Bronchus (tissue), 1 donor: ENCODE data around the gene BDKRB2.

GRCh38 chr14:95547437-95548313 lies 12.8 kb downstream of the GLRX5 start:
- PRO-cap = no peak

DNA sequence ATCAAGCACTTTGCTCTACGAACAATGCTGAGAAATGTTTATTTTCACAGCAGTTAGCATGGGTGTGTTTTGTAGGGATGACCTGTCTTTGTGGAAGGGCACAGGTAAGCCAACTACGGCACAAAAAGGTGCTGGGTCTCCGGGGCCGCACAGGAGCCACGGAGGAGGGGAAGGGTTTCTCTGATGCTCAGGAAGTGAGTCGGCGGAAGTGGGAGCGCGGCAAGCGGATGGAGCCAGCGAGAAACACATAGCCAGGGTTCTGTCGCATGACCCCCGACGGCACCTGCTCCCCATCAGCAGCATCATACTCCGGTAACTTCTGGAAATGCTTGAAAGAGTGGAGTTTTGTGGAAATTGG lies 65.5 kb upstream of the TCL1B start:
- PRO-cap = no peak

DNA sequence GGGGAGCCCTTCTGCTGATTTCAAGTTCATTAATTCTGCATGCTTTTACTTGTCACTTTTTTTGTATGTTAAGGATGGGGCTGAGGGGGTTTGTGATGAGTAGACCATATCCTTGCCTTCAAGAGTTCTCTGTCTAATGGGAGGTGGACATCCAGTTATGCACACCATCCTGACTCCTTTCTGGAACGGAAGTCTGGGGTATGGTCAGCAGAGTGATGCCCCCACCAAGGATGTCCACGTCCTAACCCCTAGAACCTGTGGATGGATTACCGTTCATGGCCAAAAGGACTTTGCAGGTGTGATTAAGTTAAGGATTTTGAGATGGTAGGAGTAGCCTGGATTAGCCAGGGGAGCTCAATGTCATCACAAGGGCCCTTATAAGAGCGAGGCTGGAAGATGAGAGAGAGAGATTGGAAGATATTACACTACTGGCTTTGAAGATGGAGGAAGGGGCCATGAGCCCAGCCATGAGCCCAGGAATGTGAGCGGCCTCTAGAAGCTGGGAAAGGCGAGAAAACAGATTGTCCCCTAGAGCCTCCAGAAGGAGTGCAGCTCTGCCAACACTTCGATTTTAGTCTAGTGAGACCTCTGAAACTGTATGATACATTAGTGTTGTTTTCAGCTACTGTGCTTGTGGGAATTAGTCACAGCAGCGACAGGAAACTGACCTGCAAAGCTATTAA lies 44.1 kb downstream of the C14orf132 start:
- PRO-cap = bidirectional peak, plus-strand start outside the sequence, minus-strand start at position 578 of the sequence

GRCh38 chr14:96189313-96189941 lies 15.2 kb upstream of the BDKRB2 start:
- PRO-cap = bidirectional peak, plus-strand start at chr14:96189705, minus-strand start at chr14:96189442

DNA sequence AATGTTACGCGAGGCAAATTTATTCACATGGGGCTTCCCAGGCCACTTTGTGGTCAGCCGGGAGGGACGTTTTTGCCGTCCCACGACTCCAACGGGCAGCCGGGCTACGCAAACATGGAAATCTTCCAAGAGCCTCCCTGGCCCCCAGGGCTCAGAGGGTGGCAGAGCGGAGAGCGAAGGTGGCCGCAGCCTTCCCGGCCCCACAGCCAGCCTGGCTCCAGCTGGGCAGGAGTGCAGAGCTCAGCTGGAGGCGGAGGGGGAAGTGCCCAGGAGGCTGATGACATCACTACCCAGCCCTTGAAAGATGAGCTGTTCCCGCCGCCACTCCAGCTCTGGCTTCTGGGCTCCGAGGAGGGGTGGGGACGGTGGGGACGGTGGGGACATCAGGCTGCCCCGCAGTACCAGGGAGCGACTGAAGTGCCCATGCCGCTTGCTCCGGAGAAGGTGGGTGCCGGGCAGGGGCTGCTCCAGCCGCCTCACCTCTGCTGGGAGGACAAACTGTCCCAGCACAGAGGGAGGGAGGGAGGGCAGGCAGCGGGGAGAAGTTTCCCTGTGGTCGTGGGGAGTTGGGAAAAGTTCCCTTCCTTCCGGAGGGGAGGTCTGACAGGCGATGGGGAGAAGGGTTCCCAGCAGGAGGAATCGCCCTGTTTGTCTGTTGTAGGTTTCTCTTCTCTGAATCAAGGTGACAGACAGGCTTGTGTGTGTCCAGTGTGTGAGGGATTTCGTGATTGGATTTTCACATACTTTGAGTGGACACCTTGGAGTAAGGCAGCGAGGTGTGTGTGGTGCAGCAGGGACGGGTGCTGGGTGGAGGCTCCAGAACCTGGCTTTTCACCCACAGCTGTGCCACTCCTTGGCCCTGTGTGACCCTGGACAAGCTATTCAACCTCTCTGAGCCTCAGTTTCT lies at the start of gene BDKRB2:
Gene BDKRB2 (plus strand): TSS at position 324 of the 907 bp plus-strand sequence.
- PRO-cap = bidirectional peak, plus-strand start at position 154 of the sequence, minus-strand start outside the sequence; bidirectional peak, plus-strand start at position 398 of the sequence, minus-strand start at position 213 of the sequence

DNA sequence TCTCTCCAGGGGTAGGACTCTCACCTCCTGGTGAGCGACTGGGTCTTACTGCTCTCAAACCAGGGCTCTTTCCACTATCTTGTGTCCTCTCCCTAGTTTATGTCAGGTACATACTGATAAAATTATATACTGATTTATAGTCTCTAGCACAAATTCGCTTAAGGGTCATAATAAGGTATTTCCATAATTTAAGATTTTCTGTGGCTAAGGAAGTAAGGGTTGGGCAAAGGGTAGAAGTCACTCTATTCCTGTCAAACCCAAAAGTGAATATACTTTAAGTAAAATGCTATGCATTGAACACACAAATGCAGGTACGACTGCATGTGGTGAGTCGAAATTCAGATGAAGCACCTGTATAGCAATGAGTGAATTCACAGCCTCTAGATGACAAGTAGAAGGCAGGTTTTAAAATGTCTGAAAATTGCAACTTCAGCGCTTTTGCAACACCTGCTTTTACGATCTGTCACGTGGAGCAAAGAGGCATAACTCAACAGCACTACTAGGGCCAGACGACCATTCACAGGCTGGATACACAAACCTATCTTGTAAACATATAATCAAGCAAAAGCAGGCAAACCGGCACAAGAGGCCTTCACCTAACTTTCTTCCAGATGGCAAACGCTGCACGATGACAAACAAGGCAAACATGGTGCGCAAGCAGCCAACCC lies 1.3 kb downstream of the ATG2B start:
- PRO-cap = unidirectional peak, plus-strand start at position 493 of the sequence

DNA sequence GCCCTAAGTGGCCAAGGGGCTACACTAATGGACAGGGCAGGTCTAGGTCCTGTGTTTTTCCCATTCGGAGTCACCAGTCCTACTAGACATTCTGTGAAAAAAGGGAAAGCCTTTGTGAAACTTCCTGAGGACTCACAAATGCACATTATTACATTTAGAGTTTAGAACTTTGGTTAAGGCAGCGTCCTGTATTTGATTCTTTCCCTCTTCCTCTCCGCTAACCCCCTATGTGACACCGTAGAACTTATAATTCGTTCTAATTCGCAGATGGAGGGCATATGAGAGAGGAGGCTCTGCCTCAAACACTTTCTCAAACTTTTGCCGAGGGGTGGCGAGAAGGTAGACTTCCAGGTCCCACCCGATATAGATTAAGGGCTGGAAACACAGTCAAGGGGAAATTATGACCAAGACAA lies 1.0 kb upstream of the PAPOLA start:
- PRO-cap = no peak

DNA sequence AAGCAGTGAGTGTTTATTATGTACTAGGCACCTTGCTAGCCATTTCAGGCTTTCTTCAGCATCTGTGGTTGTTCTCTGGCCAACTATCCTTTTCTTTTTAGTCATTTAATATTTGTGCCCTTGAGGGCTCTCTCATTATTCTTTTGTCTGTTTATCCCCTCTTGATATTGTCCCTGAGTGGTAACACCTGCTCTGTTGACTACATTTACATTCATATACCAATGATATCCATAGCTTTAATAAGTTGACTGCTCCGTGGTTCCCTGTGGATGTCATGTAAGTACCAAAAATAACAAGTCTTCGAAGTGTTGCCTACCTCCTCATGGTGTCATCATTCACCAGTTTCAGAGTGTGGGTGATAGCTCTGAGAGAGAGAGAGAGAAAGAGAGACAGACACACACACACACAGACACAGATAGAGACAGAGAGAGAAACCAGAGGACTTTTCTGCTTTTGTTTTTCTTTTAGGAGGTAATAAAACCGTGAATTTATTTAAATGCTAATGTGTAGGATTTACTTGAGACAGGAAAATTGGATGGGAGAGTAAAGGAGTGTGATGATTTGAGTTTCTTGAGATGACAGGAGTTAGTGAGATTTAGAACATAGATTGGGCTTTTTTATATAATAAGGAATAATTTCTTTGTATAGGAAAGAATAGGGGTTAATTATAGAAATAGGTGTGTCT lies 52.2 kb downstream of the PAPOLA start:
- PRO-cap = no peak

DNA sequence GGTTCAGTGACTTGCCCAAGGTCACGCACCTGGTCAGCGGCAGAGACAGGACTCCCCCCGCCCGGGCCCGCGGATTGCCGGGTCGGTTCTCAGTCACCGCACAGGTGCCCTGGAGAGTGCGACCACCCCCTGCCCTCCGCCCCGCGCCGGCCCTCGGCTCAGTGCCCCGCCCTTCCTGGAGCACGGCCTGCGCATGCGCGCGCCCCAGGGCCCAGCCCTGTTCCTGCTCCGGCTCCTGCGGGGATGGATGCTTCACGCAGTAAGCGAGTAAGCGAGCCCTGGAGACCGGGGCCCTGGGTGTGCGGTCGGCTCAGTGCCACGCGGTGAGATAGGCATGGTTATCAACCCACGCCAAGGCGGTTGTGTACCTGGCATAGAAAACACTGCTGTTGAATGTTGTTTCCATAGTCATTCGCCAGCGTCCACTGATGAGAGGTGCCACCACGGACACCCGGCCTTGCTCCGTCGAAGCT lies 90.4 kb downstream of the PAPOLA start:
- PRO-cap = no peak

DNA sequence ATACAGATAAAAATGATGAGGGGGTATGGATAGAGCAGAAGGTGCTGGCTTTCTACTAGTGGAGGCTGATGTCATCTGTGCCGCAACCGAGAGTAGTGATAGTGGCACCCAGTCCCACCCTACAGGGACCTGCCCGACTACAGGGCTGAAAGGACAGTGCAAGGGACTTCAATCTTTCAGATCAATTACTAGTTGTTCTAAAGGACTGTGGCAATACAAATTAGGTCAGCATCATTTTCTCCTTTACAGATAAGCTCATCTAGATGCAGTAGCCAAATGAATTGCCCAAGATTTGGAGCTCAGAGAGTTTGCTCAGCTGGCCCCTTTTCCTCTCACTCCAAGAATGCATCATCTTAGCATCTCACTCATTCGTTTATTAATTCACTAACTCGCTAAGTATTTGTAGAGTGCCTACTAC lies 806.1 kb downstream of the VRK1 start:
- PRO-cap = no peak

DNA sequence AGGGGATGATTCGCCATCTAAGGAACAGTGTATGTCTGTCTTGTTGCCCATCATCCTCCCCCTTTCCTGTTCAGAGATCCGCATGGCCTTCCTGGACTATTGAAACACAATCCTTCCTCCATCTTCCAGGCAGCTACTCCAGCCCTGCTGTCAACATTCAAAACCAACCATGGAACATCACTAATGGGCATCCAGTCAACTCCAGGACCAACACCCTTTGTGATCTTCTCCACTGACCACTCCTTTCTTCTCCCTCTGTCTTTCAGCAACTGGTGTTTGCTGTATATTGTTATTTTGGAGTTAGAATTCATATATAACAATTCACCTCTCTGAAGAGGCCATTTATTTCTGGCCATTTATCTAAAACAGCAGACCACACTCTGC lies 1188.2 kb downstream of the VRK1 start:
- PRO-cap = no peak

DNA sequence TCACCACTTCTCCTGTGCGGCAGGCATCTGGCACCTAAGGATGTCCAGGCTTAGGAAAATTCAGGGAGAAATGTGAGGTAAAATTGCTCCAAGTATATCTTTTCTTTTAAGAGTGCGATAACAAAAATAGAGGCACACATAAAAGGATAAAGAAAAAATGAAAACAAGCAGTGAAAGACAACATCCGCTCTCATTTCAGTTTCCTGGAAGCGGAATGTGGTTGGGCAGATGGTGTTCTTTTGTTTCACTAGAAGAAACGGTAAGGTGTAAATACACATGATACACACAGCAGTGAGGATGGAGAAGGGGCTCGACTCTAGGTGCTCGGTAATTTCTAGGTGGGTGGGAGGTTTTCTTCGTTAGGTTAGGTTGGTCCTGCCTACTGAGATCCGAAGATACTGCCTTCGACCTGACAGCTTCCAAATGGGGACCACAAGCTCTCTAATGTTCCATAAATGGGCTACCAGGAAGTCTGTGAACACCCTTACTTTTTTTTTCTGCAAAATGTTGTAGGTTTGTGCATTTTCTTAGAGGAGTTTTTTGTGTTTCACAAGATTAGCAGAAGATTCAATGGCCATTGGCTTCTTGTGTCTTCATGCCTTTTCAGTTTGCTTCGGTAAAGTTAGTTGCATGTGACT lies 1082.5 kb downstream of the BCL11B start:
- PRO-cap = unidirectional peak, plus-strand start at position 250 of the sequence

DNA sequence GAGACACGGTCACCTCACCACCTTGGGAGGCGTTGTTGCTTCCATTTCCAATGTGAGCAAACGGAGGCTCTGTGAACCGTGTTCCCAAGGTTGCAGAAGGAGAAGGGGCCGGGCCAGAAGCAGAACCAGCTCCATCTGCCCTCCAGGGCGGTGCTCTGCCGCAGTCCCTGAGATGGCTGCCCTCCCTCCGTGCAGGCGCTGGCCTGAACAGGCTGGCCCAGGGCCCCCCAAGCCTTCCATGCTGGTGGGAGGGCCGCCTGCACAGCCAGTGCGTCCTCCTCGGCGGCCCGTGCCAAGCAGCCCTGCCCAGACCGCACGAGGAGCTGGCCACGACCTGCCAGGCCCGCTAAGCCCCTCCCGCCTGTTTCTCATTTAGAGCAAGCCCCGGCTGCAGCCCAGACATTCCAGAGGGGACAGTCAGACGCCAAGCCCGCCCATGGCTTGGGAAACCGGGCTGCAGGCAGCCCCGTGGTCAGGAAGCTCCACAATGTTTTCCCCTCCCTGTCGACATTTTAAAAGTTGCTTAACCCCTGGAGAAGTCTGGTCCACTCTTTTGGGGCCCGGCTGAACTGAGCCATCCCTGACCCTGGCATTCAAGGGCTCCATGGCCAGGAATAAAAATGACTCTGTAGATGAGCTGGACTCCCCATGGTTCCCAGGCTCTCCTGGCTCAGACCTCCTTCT lies 236.1 kb downstream of the BCL11B start:
- PRO-cap = no peak

- PRO-cap = no peak
Measured at GRCh38 chr14:99195638-99196410, 76.2 kb downstream of the BCL11B start.

- PRO-cap = no peak
Measured at GRCh38 chr14:99224505-99224774, 47.6 kb downstream of the BCL11B start.

- PRO-cap = no peak
Measured at GRCh38 chr14:99253158-99253790, 18.7 kb downstream of the BCL11B start.

DNA sequence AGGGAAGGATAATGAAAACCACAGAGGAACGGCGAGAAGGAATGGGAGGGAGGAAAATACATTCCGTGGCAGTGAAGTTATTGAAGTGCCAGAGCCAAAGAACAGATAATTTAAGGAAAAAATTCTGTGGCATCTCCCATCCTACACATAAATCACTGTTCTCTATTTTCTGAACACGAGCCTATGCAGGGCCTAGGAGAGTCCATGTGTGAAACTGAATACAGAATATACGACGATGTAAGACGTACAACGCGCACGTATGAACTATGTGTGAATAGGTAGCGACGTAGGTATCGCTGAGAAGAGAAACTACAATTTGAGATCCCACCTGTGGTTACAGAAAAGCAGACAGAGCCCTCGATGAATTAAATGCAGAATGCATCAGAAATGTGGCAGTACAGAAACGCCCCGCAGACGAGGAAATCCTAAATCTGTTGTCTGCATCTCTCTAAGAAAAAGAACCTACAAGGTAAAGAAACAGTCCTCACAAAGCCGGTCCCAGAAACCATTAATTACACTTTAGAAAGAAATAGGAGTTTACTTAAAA lies 12.7 kb downstream of the BCL11B start:
- PRO-cap = bidirectional peak, plus-strand start at position 351 of the sequence, minus-strand start at position 206 of the sequence

GRCh38 chr14:99436120-99436900 lies 44.3 kb downstream of the SETD3 start:
- PRO-cap = no peak

- PRO-cap = no peak
Measured at GRCh38 chr14:99501606-99502188, 20.5 kb downstream of the CCNK start.

DNA sequence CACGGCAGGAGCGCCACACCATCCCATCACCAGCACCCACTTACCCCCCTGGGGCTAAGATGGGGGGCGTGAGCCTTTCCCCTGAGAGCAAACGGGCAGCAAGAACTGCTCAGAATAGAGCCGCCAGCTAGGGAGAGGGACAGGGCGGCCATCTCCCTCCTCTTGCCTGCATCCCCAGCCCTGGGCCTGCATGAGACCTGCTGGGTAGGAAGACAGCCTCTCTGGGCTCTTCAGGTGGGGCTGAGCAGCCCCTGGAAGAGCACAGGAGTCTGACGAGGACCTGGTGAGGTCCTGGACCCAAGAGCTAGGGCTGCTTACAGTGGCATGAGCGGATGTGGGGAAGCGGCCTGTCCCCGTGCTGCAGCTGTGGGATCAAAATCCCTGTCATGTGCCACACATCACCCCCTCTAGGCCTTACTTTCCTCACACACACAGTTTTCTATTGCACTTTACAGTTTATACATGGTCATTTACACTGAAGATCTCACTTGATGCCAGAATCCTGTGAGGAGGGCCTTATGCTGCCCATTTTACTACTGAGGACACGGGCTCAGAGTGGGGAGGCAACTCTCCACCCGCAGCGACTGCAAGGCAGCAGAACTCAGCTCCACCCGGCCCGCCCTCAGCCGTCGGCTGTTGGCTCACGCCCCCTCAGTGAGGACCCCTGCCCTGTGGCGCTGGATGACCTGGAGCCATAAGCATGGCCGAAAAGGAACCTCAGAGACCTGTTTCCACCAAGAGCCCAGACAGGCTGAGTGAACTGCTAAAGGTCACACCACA lies 32.5 kb downstream of the CCNK start:
- PRO-cap = no peak